Cardiac ventricle fibroblast (primary cell): Measurements from ENCODE around the genes SLC7A8, RNF212B, PPP1R3E, THTPA and CARMIL3.

- RAMPAGE, long total RNA, result no peak
These were observed 6.3 kb downstream of the SLC7A8 start for GRCh38 chr14:23177112-23177602.

GRCh38 chr14:23183048-23184199 lies at the start of gene SLC7A8:
Gene SLC7A8 (minus strand): TSS chr14:23183660.
- RAMPAGE, long total RNA, result no peak

GRCh38 chr14:23237546-23238273 lies at the start of gene RNF212B:
Gene RNF212B (plus strand): TSS chr14:23237936.
- RAMPAGE, long total RNA, result no peak

DNA sequence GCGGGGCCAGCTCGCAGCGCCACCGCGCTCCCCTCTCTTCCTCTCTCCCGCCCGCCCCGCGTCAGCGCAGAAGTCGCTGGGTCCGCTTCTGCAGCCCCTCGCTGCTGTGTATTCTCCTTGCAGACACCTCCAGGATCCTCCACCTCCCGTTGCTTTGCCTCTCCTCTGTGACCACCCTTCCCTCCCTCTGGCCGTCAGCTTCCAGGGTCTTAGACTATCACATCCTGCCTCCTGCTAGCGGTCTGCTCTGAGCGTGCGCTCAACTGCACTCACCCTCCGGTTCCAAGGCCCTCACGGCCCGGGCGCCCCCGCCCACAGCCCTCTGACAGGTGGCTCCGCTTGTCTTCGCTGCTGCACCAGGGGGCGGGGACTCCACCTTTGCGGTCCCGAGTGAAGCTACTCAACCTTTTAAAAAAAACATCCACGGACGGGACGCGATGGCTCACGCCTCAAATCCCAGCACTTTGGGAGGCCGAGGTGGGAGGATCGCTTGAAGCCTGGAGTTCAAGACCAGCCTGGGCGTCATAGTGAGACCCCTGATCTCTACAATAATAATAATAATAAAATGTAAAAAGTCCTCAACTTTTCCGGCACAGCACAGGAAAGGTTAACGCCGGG lies at the start of gene PPP1R3E:
TSS of gene PPP1R3E (minus strand) at position 267 of the 618 bp plus-strand sequence.
- RAMPAGE, long total RNA, result no peak

- RAMPAGE, long total RNA, result no peak
These were observed 1.0 kb downstream of the BCL2L2 start for GRCh38 chr14:23307454-23308287.

DNA sequence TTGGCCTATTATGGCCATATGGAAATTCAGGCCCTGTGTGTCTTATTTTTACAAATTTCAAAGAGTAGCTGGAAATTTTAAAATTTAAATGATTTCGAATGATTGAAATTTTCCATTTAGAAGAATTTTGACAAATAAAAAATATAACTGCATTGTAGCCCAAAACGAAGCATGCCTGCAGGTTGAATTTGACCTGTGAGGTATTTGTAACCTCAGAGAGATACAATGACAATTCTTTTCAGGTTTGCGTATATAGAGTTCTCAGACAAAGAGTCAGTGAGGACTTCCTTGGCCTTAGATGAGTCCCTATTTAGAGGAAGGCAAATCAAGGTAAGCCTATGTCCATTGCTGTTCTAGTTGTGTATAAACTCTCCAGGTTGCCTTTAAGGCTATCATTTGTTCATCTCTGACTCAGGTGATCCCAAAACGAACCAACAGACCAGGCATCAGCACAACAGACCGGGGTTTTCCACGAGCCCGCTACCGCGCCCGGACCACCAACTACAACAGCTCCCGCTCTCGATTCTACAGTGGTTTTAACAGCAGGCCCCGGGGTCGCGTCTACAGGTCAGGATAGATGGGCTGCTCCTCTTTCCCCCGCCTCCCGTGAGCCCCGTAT lies 2.6 kb downstream of the PABPN1 start:
- RAMPAGE, long total RNA, result no peak

DNA sequence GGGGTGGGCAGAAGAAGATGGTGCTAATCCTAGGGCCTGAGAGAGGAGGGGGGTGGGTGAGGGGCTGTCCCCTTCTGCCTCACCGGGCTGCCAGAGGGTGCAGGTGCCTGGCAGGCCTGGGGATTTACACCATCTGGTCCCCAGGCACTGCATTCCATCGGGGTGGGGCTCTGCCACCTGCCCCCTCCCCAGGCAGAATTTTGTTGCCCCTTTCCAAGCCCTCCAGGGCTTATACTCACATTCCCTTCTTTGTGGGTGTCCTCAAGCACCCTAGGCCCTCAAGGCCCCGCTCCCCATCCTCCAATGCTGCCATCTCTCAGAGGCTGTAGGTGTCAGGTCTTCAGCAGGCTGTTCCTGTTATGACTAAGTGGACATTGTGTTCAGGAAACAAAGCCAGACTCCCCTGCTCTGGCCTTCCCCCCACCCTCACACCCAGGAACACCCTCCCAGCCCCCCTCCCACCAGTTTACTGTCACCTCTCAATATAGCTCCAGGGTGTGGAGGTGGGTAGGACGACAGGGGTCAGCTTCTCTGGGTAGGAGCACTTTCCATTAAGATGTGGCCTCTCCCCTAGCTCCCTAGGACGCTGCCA lies 1.3 kb upstream of the MYH6 start:
- RAMPAGE, long total RNA, result no peak

- RAMPAGE, long total RNA, result no peak
These were observed 7.2 kb upstream of the MYH7 start for GRCh38 chr14:23442457-23443335.

DNA sequence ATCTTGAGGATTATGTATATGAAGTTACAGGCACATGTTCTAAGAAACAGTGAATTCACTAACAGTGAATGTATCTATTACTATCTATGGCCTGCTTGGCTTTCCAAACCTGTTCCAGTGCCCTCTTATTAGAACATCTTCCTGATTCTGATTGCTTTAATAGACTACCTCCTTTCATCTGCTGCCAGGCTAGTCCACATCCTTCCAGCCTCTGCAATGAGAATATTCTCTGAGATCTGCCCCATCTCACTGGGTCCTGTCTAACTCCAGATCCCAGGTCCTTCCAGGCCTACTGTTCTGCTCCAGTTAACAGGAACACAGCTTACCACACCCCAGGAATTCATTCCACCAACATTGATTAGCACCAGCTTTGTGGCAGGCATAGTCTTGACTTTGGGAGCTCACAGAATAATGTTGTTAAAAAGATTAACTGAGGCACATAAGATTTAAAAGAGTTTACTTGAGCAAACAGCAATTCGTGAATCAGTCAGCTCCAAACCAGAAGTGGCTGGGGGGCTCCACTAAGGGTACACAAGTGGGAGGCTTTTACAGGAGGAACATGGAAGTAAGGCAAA lies 11.9 kb upstream of the MYH7 start:
- RAMPAGE, long total RNA, result no peak

DNA sequence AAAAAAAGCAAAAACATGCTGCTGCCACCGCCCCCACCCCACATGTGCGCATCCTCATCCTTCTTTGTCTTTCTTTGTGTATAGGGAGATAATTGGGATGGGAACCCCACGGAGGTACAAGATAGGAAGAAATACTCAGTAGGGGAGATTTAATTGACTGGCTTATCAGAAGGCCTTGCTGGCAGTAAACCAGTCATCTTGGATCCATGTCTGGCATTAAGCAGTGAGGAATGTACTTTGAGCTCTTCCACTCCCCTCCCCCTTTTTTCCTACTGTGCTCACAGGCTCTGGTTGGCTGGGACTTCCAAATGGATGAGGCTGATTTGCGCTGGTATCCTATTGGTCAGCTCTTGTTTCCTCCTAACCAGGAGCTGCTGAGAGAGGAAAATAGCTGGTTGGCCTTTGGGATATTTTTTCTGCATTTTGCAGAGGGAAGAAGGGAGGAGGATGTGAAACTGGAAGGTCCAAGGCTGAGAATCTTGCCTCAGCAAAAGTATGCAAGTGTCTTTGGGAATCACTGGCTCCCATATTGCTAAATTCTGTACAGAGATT lies 24.7 kb downstream of the NGDN start:
- RAMPAGE, long total RNA, result no peak

- RAMPAGE, long total RNA, result no peak
These were observed 14.4 kb downstream of the ZFHX2 start for GRCh38 chr14:23537078-23537737.

GRCh38 chr14:23555612-23556649 lies at the start of gene THTPA:
Gene THTPA (plus strand): TSS chr14:23556271.
- RAMPAGE, long total RNA, result no peak

DNA sequence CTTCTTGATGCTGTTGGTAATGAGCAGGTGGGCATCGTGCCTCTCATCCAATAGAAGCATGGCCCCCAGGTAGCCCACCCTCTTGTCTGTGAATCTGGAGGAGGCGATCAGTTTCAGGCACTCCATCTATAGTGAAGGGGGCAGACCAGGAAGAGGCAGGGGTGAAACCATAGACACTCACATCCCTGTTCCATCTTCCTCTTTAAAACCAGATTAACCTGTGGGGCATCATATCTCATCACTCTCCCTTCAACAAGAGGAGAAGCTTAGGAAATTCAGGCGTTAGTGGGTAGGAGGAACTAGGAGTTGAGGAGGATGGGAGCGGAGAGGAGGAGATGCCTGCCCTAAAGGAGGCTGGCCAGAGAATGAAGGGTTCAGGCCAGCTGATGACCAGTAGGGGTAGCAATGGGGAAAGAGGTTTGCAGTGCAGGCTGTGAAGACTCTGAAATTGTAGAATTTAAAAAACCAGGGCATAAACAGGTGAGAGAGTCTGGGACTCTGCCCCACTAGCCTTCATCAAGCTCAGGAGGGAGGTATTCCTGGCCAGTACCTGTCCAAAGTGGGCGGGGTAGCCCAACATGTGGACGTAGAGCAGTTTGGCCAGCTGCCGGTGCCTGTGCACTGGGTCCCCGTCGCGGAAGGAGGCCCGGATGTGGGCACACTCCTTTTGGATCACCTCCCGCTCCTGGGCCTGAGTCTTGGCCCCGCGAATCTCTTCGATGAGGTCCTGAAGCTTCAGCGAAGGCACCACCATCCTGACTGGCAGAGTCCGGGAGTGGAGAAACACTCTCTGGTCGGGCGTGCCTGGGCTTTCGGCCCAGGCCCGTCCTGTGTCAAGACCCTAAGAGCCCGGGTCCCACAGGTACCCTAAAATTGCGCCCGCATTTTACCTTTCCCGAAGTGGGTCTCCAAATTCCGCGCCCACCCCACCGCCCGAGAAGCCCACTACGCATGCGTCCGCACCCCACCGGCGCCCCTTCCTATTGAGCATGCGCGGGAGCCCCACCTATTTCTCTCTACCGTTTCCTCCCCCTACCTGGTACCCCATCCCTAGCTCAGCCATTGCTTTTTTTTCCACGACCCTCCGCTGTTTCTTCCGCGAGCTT lies 677 bp downstream of the AP1G2 start:
- RAMPAGE, long total RNA, result no peak

DNA sequence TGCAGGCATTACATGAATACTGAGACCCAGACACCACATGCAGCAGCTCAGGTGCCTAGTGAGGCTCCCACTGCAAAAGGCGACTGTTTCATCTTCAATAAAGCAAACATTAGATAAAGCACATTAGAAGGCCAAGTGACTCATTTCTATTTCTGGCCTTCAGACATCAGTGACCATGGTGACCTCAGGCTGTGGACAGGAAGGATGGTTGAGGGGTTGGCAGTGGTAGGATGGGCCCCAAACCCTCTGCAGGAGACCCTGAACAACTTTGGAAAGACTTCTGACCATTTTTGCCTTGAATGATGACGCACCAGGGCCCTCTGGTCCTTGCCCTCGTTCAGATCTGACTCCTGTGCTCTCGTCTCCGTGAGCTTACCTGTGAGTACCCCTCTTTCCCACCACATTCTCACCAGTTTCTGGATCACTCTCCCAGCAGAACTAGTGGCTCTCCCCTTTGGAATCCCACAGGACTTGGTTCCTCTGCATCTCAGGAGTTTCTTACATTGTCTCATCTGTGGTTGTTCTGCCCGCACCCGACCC lies 23.9 kb upstream of the JPH4 start:
- RAMPAGE, long total RNA, result no peak

DNA sequence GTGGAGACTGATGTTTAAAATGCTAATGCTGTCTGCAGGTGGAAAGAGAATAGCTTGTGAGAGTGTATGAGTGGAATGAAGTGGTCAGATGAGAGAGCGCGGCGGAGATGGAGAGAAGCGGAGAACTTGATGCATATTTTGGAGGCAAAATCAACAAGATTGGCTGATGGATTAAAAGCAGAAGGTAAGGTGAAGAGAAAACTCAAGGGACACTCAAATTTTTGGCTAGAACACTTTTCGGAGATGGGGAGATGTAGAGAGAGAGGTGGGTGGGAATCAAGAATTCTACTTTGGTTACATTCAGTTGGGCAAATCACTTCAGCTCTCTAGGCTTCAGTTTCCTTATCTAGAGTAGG lies 23.5 kb upstream of the DHRS2 start:
- RAMPAGE, long total RNA, result no peak

GRCh38 chr14:23663106-23663501 lies 26.9 kb downstream of the DHRS2 start:
- RAMPAGE, long total RNA, result no peak

DNA sequence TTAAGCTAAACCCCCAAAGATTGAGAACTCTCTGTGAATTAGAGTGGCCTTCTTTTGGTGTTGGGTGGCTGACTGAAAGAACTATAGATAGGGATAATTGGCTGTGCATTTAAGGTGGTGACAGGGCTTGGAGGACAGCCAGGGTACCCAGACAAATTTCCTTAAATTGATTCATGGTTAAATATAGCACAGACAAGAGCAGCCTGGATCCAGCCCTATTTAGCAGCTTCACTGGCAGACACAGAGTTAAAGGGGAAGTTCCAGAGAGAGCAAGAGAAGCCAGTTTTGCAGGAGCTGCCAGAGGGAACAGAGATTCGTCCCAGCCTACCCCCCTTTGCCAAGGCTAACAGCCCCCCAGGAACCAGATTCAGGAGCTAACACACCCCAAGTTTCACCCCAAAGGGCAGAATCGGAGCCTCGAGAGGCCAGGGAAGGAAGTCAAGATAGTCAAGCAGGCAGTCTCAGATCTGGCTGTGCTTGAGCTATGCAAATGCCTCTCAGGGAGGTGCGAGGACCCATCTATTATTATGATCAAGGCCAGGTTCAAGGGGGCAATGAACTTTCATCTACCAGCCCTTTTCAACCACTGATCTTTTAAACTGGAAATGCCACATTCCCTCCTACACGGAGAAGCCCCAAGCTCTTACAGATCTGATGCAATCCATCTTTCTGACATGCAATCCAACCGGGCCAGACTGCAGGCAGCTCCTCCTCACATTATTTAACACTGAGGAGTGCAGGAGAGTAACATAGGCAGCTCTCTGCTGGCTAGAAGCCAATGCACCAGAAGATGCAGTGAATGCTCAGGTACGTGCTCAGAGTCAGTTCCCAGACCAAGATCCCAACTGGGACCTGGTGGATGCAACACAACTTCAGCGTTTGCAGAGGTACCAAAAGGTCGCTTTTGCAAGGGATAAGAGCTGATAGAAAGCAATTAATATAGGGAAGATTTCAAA lies 58.2 kb downstream of the DHRS2 start:
- RAMPAGE, long total RNA, result no peak

DNA sequence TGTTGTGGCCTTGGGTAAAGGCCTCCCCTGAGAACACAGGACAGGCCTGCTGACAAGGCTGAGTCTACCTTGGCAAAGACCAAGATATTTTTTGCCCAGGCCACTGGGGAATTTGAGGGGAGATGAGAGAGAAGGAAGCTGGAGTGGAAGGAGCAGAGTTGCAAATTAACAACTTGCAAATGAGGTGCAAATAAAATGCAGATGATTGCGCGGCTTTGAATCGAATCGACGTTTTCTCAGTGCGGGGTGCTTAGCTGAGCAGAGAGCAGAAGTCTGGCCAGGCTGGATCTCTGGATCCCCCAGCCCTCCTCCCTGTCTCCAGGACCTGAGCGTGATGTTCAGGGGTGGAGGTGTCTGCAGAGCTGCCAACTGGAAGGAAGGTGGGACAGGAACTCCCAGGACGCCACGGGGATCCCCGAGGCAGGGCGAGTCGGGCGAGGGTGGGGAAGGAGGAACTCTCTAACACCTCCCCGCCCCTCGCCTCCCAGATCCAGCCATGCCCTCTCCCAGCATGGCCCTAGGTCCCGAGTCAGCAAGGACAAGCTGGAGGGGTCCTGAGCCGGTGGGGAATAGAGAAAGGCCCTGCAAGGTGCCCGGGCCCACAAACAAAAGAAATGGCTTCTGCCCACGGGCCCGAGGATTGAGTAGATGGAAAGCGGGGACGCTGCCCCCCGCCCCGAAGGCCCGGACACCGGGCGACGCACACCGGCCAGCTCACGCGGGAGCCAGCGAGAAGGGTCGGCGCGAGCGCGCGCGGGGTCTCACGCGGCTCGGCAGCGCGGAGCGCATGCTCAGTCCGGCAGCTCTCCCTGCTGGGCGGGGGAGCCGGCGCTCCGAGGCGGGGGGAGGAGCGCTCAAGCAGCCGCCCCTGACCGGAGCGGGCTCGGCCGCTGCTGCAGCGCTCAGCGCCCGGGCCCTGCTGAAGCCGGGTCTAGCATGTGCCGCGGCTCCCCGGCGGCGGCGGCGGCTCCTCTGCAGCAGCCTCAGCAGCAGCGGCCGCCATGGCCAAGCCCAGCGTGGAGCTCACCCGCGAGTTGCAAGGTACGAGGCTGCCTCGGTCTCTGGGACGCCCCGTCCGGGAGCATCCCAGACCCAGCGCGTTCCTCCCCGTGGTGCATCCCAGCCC lies at the start of gene CARMIL3:
TSS of gene CARMIL3 (plus strand) at position 857 of the 1,126 bp plus-strand sequence.
- RAMPAGE, long total RNA, result no peak

GRCh38 chr14:24103281-24103828 lies 9.2 kb downstream of the PCK2 start:
- RAMPAGE, long total RNA, result no peak

GRCh38 chr14:24113642-24113819 lies 1.0 kb upstream of the DCAF11 start:
- RAMPAGE, long total RNA, result no peak